ENCODE measurements around the gene KCNK10.

DNA sequence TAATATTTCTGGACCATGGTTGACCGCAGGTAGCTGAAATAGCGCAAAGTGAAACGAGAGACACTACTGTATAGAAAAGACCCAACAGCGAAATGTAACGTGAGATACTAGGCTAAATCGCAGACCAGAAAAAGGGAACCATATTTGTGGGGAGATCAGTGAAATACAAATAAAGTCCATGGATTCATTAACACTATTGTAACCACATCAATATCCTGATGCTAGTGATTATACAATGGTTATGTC is 381.5 kb downstream of the GALC start:
- PRO-cap, 2 experiments, result no peak in any of the 2 experiments

GRCh38 chr14:87963260-87963718 is 29.7 kb downstream of the GALC start:
- PRO-cap, 2 experiments, result no peak in any of the 2 experiments

GRCh38 chr14:88323161-88323329 is at the start of gene KCNK10:
Gene KCNK10, minus strand, starts transcription at chr14:88323269.
- PRO-cap, 2 experiments, result no peak in any of the 2 experiments

GRCh38 chr14:88833743-88834730 is 9.6 kb downstream of the TTC8 start:
- PRO-cap, 2 experiments, result no peak in any of the 2 experiments

DNA sequence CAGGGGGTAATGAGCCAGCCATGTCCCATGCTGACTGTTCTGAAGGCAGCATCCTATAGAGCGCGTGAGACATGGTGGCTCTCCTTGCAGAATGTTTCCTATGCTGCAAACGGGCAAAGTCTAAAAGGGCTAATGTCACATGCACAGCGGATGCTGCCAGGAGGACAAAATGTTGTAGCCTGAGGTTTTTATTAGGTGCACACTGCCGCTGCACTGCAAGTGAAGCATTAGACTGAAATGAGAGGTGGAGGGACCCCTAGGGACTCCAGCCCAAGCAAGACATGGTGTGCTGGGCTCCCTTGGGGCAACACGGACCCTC is 230.5 kb downstream of the FOXN3 start:
- PRO-cap, 2 experiments, result no peak in any of the 2 experiments

GRCh38 chr14:89294019-89294725 is 122.9 kb downstream of the FOXN3 start:
- PRO-cap, 2 experiments, result no peak in any of the 2 experiments

DNA sequence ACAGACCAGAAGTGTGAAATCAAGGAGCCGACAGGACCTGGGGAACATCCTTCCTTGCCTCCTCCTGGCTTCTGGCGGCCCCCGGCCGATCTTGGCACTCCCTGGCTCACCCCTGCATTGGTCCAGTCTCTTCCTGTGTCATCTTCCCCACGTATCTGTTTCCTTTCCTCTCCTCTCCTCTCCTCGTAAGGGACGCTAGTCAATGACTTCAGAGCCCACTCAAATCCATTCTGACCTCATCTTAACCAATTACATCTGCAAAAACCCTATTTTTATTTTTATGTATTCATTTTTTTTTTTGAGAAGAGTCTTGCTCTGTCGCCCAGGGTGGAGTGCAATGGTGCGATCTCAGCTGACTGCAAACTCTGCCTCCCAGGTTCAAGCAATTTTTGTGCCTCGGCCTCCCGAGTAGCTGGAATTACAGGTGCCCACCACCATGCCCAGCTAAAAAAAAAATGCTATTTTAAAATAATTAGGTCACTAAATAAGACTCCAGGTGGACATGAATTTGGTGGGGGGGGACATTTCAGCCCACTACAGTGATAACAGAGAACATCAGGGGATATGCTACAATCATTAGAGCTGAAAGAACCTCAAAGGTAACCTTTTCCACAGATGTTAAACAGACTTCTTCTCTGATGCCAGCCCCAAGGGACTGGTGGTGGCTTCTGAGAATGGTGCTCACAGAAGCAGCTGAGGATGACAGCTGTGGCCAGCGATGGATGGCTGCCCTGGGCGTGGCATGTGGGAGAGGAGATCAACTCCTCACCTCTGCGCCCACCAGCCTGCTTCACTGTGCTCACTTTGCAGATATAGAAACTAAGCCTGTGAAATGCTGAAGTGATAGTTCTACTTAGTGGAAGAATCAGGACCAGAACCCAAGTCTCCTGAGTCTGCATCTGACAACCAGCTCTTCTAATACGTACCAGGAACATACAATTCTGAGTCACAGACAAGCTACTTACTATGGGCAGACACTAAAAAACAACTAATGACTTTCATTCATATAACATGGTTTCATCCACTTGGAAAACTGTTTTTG is 33.2 kb downstream of the FOXN3 start:
- PRO-cap, 2 experiments, result no peak in any of the 2 experiments

- PRO-cap, 2 experiments, result no peak in any of the 2 experiments
Observed at GRCh38 chr14:89403377-89403782, 13.7 kb downstream of the FOXN3 start.

- PRO-cap, 2 experiments, result no peak in any of the 2 experiments
Observed at GRCh38 chr14:89427434-89427841, 10.4 kb upstream of the FOXN3 start.

DNA sequence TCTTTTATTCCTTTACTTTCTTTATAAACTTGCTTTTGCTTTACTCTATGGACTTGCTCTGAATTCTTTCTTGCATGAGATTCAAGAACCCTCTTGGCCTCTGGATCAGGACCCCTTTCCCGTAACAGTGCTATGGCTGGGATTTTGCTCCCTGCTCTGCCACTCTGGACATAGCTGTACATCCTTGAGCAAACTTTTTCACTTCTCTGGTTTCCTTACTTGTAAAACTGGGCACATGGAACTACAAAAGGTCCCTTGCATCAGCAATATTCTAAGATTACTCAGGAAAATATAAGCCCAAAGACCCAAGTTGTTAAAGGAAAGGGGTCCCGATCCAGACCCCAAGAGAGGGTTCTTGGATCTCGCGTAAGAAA is 124.6 kb upstream of the FOXN3 start:
- PRO-cap, 2 experiments, result no peak in any of the 2 experiments

GRCh38 chr14:89617427-89617875 is 200.4 kb upstream of the FOXN3 start:
- PRO-cap, 2 experiments, result no peak in any of the 2 experiments

GRCh38 chr14:89617876-89618763 is 201.1 kb upstream of the FOXN3 start:
- PRO-cap, 2 experiments, result peak in 2 of 2 experiments; most common plus-strand start chr14:89617931 (in 1)

DNA sequence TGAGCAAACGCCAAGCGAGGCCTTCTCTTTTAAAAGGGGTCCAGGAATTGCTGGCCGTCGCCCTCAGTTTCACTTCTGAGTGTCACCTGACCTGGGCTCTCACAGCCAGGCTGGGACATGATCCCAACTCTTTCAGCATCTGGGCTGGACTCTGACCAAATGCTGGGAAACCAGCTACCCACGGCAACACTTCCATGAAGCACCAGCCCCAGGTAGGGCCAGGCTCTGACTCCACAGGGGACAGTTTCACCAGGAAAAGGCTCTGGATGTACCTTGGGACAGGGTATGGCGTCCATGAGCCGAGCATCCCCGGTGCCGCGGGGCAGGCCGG is 22.3 kb downstream of the PSMC1 start:
- PRO-cap, 2 experiments, result no peak in any of the 2 experiments

- PRO-cap, 2 experiments, result peak in 1 of 2 experiments; most common plus-strand start chr14:90292594 (in 1)
Observed at GRCh38 chr14:90292273-90292714, 35.9 kb downstream of the PSMC1 start.

GRCh38 chr14:90299501-90299905 is 32.2 kb downstream of the NRDE2 start:
- PRO-cap, 2 experiments, result no peak in any of the 2 experiments

DNA sequence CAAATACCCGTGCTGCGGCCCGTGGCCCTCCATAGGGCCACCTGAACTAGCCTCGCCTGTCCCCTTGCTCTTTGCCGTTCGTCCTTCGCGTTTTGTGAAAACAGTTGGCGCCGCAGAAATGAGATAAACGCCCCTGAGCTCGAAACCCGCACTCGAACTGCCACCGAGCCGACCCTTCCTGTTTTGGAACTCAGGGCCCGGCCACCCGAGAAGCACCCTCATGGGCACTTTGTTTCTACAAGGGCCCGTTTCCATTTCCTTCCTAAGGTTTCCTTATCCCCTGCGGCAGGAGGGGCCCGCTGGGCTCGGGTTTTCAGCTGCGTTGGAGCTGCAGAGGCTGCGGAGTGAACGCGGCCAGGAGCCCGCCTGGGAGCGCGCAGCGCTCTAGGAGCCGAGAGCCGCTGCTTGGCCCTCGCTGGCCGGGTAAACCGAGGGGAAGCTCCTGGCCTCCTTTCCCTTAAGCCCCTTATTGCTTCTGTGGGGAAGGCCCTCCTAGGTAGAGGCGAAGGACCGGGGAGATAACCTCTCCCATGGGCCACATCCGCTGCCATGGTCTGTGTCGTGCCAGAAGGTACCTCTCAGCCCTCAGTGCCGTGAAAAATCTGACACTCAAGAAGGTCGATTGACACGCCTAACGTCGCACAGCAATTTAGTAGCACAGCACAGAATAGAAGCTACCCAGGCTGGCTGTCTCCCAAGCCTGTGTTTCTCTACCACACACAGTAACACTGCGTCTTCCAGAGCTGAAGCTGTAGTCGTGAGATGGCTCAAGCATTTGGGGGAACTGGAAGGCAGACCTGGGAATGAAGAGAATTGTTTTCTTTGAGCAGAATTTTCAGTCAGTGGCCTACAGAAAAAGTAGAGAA is 13.0 kb upstream of the CALM1 start:
- PRO-cap, 2 experiments, result peak in 1 of 2 experiments; most common plus-strand start position 333 of the sequence (in 1)

- PRO-cap, 2 experiments, result no peak in any of the 2 experiments
Observed at GRCh38 chr14:90384473-90384792, 12.4 kb upstream of the CALM1 start.

DNA sequence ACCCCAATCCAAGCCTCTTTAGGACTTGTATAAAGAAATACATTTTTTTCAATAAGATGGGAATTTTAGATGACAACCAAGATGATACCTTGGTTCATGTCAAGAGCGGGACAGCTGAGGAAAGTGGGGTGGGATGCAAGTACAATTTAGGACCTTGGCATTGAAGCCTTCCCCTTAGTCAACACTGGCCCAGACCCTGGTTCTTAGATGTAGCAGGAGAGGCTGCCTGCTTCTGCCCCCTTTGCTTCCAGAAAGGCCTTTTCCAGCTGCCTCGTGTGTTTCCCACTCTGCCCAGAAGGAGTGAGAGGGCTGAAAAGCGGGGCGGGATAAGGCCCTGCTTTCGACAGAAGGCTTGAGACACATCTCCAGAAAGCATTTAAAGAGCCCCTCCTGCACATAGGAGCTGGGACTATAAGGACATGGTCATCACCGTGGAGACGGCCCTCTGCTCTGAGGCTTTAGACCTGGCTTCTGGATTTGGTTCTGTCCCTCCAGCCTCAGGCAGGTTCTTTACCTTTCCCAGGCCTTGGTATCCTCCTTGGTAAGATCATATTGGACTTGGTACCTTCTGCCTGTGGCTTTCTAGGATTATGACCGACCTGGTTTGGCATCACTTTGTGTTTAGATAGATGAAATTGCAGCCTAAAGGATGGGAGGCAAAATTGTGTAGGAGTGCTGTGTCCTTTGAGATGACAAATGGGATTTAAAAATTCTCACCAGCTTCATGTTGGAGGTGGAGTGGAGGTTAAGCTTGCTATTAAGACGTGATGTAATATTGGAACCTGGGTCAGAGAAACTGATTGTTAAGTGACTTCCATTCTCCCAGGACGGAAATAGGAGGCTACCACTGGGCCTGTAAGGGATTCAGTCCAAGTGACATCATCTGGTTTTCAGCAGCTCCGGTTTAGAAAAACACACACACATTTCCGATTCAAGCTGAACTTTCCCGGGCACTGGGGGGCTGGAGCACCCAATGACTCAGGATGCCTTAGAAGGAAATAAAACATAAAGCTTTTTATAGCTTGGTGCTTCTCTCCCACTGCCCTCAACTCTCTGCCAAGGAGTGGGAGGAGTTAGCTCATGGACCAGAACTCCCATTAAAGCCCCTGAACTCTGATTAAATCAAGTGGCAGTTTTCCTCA is 12.1 kb downstream of the CALM1 start:
- PRO-cap, 2 experiments, result no peak in any of the 2 experiments

DNA sequence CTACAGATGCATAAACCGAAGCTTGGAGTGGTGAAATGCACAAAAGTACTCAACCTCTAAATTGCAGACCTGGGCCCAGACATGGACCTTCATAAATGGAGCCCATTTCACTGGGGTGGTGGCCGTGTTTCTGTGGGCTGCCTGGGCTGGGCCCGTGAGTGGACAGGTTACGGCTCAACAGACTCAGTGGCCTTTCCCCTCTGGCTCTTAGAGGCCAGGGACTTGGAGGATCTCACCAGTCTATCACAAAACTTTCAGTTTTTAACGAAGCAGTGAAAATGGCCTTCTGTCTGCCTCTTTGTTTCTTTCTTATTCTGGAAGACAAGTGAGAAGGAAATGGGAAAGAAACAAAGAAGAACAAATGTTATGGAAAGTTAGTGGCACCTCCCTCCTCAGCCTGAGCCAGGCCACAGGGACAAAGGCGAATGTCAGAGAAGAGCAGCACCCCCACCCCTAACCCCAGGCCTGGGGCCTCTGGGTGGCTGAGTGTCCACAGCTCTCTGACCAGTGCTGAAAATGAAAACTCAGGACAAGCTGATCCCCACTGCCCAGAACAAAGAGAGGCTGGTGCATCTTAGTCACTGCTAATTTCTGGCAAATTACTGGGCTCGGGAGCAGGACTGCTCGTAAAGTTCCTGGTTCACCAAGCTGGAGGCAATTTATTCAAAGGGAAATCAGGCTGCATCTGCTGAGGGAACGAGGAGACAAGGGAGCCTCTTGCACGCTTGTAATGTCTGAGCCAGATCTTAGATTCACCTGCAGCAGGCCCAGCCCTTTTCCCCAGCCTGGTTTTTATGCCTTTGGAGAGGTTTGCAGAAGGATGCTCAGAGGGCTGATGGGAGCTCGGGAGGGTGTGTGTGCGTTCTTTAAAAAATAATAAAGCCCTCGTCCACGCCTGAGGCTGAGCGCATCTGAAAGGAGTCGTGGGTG is 43.1 kb downstream of the CALM1 start:
- PRO-cap, 2 experiments, result no peak in any of the 2 experiments

DNA sequence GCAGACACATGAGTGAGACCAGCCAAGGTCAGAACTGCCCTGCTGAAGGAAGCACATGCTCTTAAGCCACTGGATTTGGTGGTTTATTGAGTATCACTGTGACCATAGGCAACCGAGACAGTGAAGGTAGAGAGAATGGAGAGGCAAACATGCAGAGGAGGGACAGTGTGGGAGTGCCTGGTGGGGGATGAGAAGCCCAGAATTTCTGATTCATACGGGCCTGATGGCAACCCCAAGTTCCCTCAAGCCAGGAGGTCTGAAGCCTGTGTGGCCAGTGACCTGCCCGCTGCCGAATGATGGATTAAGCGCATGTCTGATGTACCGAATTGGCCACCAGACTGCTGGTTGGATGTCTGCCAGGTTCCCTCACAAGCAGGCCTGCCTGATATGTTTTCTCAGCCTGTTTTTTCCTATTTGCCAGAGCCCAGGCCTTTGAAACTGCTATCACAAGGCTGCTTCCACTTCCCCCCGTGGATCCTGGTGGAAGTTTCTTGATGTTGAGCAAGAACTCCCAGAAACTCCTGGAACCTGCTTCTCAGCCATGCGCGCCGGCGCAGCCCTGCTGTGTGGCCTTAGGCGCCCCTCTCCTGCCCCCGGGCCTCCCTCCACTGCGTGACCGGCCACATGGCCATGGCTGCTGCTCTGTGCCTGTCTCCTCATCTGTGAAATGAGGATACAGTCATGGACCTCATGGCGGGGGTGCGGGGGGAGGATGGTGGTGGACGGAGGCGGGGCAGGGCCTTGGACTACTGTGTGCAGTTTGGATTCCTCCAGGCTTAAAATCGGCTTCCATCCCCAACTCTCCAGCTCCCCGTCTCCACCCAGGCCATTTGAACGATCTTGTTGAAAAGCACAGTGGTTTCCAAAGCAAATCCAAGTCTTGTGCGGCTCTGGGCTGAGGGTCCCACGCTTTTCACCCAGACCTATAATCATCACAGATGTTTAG is 56.6 kb downstream of the CALM1 start:
- PRO-cap, 2 experiments, result no peak in any of the 2 experiments